Heart (tissue), 3 donors: ENCODE measurements around the gene TESC.

GRCh38 chr12:114691815-114692156, 7.8 kb upstream of the TBX3 start:
- RAMPAGE, long total RNA, 2 experiments: no peak in any of the 2 experiments

GRCh38 chr12:114903498-114903866, 219.5 kb upstream of the TBX3 start:
- RAMPAGE, long total RNA, 2 experiments: no peak in any of the 2 experiments

DNA sequence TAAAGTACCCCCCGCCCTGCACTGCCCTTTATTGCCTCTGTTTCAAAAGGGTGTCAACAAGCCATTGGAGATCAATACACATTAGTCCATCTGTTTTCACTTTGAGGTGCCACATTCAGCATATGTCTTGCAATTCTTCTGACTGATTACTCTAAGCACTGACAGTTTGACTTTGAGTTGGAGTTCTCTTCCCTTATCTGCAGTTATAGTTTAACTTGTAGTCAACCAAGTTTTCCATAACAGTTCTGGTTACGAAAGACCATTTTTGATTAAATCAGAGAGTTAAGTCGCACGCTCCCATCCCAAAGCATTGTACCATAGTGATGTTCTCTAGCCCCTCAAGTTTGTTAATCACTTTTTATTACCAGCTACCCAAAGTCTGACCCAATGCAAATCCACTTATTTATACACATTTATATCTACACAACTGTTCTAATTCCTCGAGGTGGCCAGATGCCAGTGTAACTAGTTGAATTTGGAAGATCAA, 260.8 kb upstream of the TBX3 start:
- RAMPAGE, long total RNA, 2 experiments: no peak in any of the 2 experiments

GRCh38 chr12:115096661-115097330, 412.8 kb upstream of the TBX3 start:
- RAMPAGE, long total RNA, 2 experiments: no peak in any of the 2 experiments

DNA sequence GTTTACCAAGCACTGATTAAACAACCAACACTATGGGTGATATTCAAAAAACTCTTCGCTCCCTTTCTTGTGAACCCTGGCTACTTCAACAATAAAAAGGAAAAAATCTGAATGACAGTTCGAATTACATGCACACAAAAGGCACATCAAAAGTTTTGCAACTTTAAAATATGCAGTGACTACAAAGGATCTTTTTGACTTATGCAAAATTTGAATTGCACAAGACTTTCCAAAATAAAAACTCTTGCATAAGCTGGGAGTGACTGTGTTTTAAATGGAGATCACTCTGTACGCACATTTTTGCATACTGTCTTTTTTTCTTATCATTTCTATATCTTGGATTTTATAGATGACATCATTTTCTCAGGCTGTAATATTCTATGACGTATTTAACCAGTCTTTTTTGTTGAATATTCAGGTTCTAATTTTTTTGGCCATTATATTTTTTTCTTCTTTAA, 667.6 kb upstream of the TBX3 start:
- RAMPAGE, long total RNA, 2 experiments: no peak in any of the 2 experiments

DNA sequence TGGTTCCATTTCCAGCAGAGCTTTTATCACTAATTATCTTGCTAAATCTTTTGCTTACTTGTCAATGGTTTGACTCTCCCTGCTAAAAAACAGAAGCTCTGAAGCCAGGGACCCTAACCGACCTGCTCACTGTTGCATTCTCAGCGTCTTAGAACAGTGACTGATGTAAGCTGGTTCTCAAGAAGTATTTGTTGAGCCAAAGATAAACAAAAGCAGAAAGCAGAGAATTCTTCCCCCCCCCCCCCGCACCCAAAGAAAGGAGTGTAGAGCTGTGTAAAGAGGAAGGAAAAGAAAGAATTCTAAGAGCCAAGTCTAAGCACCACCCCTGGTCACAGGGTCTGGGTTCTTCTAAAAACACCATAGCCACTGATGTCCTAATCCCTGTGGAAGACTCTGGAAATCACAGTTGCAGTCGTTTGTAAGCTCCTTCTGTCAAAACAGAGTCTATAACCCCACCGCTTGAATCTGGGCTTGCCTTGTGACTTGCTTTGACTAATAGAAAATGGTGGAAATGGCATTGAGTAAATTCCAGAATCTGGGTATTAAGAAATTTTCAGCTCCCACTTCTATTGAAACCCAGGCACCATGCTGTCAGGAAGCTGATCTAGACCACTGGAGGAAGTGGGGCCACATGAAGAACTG, 385.7 kb downstream of the MED13L start:
- RAMPAGE, long total RNA, 2 experiments: no peak in any of the 2 experiments

GRCh38 chr12:116002657-116003344, 274.7 kb downstream of the MED13L start:
- RAMPAGE, long total RNA, 2 experiments: no peak in any of the 2 experiments

DNA sequence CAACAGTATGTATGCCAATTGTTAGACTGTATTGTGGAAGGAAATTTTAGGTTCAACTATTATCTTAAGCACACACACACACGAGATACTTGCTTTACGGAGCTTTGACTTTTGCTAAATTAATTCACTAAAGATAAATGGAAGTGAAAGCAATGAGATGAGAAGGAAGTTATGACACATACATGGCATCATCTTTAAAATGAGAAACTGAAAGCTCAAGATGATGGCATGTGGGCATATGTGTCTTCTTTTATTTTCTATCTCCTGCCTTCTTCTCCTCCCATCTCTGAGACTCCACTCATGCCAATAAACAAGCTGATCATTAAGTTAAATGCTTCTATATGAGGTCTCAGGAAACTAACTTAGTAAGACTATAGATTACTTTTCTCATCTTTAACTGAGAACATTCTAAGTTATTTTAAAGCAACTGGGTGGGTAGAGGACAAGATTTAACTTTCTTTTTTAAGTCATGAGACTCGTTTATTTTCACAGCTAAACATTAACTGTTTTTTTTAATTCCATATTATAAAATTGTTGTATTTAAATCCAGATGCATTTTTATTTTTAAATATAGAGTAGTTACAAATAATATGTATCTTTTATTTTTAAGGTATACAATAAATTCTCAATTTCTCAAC, 216.6 kb downstream of the MED13L start:
- RAMPAGE, long total RNA, 2 experiments: no peak in any of the 2 experiments

- RAMPAGE, long total RNA, 2 experiments: no peak in any of the 2 experiments
Observed at GRCh38 chr12:116267299-116268029, 10.0 kb downstream of the MED13L start.

GRCh38 chr12:116275701-116276027, 1.8 kb downstream of the MED13L start:
- RAMPAGE, long total RNA, 2 experiments: no peak in any of the 2 experiments

DNA sequence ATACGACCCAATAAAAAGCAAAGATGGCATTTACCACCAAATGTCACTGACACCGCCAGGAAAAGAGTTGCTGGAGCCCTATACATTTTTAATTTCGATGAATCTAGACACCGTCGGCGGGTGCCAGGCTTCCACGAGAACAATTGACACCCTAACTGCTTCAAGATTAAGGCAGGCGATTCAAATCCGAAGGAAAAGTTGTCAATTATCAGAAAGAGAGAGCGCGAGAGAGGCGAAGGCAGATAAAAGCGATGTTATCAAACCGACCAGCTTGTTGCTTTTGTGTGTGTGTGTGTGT, 1.5 kb downstream of the MED13L start:
- RAMPAGE, long total RNA, 2 experiments: no peak in any of the 2 experiments

DNA sequence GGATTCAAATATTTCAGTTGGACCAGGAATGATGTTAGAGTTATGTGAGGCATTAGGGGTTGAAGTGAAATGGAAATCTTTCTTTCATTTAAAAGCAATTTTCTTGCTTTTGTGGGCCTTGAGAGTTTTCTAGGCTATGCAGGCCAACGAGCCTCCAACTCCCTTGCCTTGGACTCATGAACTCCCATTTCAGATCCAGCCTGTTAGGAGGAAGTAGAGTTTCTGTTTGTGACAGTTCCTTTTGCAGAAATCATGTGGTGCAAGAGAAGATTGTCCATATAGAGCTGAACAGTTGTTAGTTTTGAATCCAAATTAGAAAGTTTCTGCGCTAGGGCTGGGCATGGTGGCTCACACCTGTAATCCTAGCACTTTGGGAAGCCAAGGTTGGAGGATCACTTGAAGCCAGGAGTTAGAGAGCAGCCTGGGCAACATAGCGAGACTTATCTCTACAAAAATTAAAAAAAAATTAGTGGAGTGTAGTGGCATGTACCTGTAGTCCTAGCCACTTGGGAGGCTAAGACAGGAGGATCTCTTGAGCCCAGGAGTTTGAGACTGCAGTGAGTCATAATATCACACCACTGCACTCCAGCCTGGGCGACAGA, 47.3 kb upstream of the MED13L start:
- RAMPAGE, long total RNA, 2 experiments: no peak in any of the 2 experiments

- RAMPAGE, long total RNA, 2 experiments: no peak in any of the 2 experiments
Observed at GRCh38 chr12:116381608-116382607, 104.4 kb upstream of the MED13L start.

DNA sequence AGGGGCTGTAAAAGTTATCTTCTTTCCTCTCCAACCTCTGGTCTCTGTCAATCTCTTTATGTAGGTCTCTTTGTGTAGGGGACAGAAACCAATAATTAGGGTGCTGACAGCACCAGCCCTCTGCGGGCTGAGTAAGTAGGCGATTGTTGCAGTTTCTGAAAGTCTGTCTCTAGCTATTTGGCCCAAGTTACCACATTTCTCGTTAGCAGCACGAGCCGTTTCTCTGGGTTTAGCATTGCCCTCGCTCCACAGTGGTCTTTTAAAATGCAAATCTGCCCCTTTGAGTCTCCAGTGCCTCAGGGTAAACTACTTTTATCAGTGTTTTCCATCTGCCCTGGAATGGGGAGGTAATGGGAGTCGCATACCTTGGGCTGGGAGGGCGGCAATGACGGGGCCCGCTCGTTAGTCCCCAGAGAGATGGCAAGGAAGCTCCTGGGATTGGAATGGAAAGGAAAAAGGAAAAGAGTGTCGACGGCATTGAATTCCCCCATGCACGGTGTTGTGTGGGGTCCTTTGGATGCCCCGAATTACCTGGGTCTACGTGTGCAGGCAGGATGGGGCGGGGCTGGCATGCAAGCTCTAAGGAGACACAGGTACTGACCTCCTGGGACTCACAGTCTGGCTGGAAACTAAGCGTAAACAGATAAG, 131.9 kb upstream of the MAP1LC3B2 start:
- RAMPAGE, long total RNA, 2 experiments: no peak in any of the 2 experiments

- RAMPAGE, long total RNA, 2 experiments: no peak in any of the 2 experiments
Observed at GRCh38 chr12:116434684-116435206, 124.4 kb upstream of the MAP1LC3B2 start.

DNA sequence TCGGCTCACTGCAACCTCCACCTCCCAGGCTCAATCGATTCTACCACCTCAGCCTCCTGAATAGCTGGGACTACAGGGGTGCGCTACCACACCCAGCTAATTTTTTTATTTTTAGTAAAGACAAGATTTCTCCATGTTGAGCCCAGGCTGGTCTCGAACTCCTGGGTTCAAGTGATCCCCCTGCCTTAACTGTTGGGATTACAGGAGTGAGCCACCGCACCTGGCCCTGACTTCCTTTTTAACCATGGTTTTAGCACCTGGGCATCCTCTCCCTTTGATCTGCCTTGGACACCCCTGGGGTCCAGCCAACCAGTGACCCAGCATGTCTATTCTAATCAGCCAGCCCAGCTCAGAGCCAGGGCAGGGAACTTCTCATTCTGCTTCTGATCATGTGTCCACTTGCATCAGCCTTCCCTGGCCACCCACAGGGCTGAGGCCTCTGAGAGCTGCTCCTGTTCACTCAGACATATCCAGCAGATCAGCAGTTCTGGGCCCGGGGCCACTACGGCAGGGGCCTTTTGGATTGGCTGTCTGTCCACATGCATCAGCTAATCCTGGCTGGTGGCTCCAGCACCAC, 118.0 kb upstream of the MAP1LC3B2 start:
- RAMPAGE, long total RNA, 2 experiments: no peak in any of the 2 experiments

- RAMPAGE, long total RNA, 2 experiments: no peak in any of the 2 experiments
Observed at GRCh38 chr12:116506221-116507011, 52.8 kb upstream of the MAP1LC3B2 start.

- RAMPAGE, long total RNA, 2 experiments: no peak in any of the 2 experiments
Observed at GRCh38 chr12:116821089-116821872, 60.0 kb downstream of the HRK start.

GRCh38 chr12:117042152-117042717, 57.0 kb downstream of the TESC start:
- RAMPAGE, long total RNA, 2 experiments: no peak in any of the 2 experiments

- RAMPAGE, long total RNA, 2 experiments: no peak in any of the 2 experiments
Observed at GRCh38 chr12:117098514-117099875, at the start of gene TESC. TESC (minus strand) TSS chr12:117099416.